Metanephros (tissue), 2 donors: Measurements from ENCODE around the genes CADM2 and CSNKA2IP.

- RAMPAGE, long total RNA, result no peak
Observed at GRCh38 chr3:75502042-75502497, 162.1 kb upstream of the FRG2C start.

GRCh38 chr3:75640983-75641713 is 23.0 kb upstream of the FRG2C start:
- RAMPAGE, long total RNA, result no peak

GRCh38 chr3:78378626-78378948 is 1338.7 kb downstream of the ROBO2 start:
- RAMPAGE, long total RNA, result no peak

GRCh38 chr3:78843987-78844790 is 923.6 kb downstream of the ROBO1 start:
- RAMPAGE, long total RNA, result no peak

- RAMPAGE, long total RNA, result no peak
Observed at GRCh38 chr3:81726674-81727252, 34.7 kb downstream of the GBE1 start.

DNA sequence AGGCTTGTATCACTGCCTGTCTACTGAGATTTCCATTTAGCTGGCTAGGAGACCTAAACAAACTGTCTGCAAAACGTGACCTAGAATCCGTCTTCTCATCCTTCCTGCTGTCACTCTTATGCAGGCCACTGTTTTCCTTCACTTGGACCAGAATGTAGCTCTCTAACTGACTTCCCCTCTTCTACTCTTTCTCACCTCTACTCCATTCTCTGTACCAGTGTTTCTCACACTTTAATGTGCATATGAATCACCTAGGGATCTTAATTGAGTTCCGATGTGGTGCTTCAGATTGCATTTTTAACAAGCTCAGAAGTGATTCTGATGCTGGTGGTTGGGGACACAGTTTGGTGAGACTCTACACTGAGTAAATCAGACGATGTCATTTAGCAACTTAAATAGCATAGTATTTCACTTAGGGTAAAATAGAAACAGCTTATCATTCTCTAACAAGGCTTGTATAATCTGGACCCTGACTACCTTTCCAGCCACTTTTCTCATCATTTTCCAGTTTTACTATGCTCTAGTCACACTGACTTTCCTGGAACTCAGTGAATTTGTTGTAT is 1.6 kb upstream of the GBE1 start:
- RAMPAGE, long total RNA, result no peak

DNA sequence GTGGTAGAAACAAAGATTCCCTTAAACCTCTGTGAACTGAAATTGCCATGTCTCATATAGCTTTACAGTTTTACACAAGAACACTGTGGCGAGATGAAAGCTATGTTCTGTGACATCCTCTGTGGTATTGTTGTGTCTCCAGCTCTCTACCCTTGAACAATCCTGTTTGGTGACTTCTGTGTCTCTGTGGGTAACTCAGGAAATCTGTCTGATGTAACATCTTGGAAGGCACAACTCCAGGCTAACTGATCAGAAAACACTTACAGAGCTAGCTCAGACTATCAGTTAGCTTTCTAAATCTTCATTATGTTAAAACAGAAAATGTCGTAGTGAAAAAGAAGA is 318.8 kb upstream of the GBE1 start:
- RAMPAGE, long total RNA, result no peak

DNA sequence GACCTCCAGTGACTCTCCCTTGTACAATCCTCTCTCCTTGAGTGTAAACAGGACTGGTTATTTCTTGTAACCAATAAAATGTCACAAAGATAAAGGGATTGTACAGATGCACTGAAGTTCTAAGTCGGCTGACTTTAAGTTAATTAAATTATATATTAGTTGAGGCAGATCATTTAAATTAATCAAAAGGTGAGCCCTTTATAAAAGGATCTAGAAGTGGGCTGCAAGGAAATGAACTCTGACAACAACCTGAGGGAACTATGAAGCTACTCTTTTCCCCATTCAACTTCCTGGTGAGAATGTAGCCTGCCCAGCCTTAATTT is 555.7 kb upstream of the GBE1 start:
- RAMPAGE, long total RNA, result no peak

DNA sequence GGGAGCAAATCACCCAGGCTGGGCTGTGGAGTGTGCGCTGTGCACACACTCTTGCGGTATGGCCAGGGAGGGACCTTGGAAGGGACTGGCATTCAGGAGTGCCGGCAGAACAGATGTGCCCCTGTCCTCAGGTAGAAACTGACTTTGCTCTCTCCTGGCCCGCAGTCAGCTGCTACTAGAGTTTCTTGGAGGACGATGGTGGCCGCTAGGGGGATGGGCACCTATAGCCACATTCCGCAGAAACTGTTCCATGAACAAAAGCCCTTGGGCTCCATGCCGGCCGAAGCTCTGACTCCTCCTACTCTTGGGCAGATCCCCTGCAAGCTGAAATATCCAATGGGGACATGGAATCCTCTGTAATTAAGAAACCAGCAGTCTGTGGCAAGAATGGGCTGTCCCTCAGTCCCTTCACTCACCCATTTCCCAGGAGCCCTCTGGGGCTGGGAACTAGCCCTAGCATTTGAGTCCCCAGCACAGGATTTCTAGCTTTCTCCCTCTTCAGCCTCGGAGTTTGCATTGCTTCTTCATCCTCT is 410.2 kb upstream of the CADM2 start:
- RAMPAGE, long total RNA, result no peak

GRCh38 chr3:84958439-84959226 is at the start of gene CADM2:
CADM2 (plus strand) TSS chr3:84958989.
- RAMPAGE, long total RNA, result no peak

DNA sequence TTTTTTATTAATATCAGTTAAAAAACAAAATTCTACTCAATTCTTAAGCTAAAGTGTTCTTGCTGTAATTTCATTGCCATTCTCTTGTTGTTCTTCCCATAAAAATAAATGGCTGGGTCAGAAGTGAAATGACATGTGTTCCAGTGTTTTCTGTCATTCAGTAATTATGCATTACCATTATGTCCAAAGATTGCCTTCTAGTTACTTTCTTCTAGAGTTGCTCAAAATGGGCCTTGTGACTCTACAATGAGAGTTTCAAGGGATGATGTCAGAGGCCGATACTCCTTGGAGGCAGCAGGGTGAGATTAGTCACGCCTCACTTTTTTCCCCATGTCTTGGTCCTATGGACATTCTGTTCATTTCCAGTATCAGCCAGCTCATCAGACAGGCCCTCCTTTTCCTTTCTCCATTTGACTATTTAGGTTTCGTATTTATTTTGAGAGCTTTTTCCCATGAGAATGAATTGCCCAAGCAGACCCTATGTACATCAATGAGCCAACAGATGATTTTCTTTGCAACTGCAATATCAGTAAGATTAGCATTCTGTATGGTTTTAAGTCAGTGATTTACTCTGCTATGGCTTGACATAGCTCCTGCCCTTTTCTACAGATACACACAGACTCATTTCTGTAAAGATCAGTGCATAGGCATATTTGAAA is 17.5 kb downstream of the VGLL3 start:
- RAMPAGE, long total RNA, result no peak

DNA sequence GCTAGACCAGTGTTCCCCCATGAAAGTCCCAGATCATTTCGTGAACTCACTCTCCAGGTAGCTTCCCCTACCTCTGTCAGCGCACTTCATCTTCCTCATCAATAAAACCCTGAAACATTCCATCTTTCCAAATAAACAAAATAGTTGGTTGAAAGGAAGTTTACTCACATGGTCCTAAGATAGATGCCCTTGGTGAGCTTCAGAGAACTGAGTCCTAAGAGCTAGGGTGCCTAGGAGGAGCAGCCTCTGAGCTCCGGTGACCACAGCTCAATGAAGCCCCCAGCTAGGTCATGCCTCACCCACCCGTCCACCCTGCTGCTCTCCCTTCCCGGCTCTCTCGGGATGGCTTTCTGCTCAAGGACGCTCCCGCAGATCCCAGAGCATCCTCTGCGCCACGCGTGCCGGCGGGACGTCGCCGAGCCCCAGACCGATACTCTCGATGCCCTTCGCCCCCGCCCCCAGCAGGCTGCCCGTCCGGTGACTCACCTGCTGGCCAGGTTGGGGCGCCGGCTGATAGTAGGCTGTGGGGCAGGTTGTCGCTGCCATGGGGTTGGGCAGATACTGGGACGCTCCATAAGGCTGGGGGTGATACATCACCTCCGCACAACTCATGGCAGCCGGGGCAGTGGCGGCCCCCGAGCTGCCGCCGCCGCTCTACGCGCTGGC is 684 bp downstream of the VGLL3 start:
- RAMPAGE, long total RNA, result no peak

DNA sequence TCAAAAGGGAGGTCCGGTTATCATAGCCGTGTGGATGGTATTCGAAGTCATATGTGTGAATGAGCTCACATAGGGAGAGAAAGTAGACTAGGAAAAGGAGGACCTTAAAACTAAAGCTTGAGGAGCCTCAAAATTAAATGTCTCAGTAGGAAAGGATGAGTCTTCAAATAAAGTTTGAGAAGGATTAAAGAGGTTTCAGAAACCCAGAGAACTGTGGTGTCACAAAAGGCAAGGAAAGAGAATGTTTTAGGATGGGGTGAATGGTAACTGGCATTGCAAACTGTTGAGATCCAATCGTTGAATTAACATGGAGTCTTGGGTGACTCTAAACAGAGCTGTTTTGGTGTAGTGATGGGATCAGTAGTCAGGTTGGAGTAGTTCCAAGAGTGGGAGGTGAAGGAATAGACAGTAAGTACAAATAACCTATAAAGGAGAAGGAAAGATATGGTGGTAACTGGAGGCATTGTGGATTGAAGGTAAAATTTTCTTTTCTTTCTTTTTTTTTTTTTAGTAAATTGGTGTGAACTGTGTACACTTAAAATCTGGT is 8.4 kb downstream of the ZNF654 start:
- RAMPAGE, long total RNA, result no peak

DNA sequence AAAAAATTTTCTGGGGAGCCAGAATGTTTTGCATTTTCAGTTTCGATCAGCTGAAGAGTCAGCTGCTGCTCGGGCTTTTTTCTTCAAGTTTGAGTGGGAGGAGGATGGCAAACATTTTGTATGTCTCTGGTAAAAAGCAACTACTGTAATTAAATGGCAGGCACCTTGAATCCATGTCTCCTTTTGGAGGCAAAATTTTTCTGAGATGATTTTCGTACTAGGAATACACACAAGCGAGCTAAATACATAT is 617 bp downstream of the C3orf38 start:
- RAMPAGE, long total RNA, result no peak

- RAMPAGE, long total RNA, result no peak
Observed at GRCh38 chr3:88338154-88338665, at the start of gene CSNKA2IP. CSNKA2IP (plus strand) TSS chr3:88338456.

DNA sequence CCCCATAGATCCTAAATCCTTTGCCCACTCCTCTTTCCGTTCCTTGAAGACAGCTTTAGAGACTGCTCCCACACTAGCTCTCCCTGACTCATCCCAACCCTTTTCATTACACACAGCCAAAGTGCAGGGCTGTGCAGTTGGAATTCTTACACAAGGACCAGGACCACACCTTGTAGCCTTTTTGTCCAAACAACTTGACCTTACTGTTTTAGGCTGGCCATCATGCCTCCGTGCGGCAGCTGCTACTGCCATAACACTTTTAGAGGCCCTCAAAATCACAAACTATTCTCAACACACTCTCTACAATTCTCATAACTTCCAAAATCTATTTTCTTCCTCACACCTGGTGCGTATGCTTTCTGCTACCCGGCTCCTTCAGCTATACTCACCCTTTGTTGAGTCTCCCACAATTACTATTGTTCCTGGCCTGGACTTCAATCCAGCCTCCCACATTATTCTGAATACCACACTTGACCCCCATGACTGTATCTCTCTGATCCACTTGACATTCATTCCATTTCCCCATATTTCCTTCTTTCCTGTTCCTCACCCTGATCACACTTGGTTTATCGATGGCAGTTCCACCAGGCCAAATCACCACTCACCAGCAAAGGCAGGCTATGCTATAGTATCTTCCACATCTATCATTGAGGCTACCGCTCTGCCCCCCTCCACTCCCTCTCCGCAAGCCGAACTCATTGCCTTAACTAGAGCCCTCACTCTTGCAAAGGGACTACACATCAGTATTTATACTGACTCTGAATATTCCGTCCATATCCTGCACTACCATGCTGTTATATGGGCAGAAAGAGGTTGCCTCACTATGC is 31.9 kb downstream of the PROS1 start:
- RAMPAGE, long total RNA, result no peak

GRCh38 chr3:93979588-93980056 is 333 bp upstream of the ARL13B start:
- RAMPAGE, long total RNA, result no peak

- RAMPAGE, long total RNA, result no peak
Observed at GRCh38 chr3:94070163-94070487, 7.3 kb downstream of the NSUN3 start.

- RAMPAGE, long total RNA, result no peak
Observed at GRCh38 chr3:94937640-94938358, 874.9 kb downstream of the NSUN3 start.

GRCh38 chr3:97439446-97439685 is 325.2 kb upstream of the ARL6 start:
- RAMPAGE, long total RNA, result no peak